ENCODE results near the gene CPNE1.

DNA sequence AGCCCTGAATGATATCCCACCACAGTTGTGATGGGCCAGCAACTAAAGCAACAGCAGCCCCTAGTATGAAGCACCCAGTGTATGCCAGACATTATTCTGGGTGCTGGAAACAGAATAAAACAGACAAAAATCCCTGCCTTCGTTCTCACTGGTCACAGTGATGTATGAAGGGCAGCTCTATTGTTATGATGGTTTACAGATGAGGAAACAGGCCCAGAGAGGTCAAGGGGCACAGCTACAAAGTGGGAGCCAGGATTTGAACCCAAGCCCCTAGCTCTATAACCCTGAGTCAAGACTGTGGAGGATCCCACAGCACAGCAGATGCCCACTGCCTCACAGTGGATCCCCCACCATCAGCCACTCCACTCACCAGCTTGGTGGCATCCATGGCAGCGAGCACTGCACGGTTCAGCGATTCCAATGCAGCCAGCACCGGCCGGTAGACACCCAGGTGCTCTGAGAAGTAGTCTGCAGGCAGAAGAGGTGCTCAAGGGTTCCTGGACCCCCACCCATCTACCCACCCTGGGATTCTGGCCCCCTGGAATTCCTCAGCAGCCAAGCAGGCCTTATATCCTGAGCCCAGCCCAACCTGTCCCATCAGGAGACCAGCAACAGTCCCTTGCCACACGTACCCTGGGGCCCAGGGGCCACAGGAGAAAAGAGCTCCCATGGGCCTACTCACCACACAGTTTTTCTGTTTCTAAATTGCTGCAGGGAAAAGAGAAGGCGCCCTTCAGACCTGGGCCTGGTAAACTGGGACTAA is 2.4 kb downstream of the ACTL10 start:
- PRO-cap: no peak

GRCh38 chr20:33690028-33690344 is 3.8 kb upstream of the E2F1 start:
- PRO-cap: no peak

- PRO-cap: no peak
These were observed 46.4 kb downstream of the CHMP4B start for GRCh38 chr20:33857591-33857958.

DNA sequence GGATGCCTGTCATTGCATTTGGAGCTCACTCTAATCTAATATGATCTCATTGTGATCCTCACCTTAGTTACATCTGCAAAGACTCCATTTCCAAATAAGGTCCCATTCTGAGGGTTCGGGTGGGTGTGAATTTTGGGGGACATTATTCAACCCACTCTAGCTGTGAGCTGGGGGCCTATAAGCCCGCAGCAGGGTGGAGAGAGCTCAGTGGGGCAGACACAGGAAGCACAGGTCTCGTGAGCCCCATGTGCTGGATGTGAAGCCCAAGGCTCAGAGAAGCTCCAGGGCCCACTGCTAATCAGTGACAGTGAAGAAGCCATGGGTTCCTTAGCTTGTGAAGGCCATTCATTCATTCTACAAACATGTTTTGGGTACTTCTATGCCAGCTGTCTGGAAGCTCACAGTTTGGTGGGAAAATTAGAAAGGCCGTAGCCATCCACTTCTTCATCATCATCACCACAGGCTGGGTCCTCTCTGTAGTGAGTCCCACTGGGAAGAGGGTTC is 47.5 kb downstream of the CHMP4B start:
- PRO-cap: no peak

DNA sequence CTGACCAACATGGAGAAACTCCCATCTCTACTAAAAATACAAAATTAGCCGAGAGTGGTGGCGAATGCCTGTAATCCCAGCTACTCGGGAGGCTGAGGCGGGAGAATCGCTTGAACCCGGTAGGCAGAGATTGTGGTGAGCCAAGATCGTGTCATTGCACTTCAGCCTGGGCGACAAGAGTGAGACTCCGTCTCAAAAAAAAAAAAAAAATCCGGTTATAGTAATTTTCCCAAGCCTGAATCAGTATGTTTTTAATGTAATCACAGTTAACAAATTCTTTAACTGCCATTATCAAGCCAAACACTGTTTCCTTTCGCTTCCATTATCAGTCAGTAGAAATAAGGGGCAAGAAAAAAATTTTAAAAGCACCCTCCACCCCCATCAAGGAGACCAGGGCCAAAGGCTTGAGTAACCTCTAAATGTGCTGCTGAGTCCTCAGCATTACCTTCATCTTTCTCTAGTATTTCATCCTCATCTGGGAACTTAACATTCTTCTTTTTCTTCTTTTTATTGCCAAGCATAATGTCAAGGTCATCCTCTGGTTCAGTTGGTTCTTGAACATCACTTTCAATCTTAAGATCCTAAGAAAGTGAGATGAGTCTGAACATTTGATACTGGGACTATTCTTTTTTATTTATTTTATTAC is 13.9 kb downstream of the EIF2S2 start:
- PRO-cap: no peak

DNA sequence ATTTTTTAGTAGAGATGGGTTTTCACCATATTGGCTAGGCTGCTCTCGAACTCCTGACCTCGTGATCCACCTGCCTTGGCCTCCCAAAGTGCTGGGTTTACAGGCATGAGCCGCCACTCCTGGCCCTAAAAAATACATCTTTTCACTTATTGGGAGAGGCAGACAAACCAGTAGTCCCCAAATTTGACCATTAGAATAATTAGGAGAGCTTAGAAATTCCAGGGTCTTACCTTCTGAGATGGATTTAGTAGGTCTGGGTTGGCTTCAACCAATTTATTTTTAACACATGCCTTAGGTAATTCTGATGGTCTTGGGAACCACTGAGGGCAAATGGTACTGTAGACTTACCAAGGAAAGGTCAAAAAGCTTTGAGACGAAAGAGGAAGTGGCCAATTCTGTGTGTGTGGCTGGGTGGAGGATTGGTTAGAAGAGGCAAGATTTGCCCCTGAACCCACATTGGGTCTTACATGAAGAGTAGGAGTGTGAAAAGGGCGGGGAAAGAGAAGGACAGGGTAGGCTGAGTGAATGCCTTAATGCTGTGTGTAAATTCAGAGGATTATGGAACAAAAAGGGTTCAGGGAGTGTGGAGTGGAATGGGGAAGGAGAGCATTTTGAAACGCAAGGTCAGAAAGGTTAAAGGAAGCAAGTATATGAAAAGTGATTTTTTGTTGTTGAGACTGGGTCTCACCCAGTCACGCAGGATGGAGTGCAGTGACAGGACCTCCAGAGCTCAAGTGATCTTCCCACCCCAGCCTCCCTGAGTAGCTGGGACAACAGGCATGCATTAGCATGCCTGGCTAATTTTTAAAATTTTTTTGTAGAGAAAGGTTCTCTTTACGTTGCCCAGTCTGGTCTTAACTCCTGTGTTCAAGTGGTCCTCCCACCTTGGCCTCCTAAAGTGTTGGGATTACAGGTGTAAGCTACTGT is 2.8 kb downstream of the ITCH start:
- PRO-cap: no peak

- PRO-cap: unidirectional peak, plus-strand start at chr20:34526270
These were observed 9.8 kb downstream of the DYNLRB1 start for GRCh38 chr20:34525750-34526598.

- PRO-cap: no peak
These were observed 9.1 kb upstream of the MAP1LC3A start for GRCh38 chr20:34549336-34549996.

DNA sequence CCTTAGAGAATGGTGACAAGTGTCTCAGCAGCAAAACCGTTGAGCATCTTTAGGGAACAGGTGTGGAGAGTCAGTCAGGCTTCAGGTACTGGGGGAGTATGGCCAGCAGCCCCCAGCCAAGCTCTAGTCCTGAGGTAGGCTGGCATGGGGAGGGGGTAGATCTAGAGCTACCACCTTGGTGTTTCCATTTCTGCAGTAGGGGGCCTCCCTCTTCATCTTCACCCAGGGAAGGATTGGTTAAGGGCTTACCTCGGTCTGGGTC is 2.6 kb downstream of the TP53INP2 start:
- PRO-cap: unidirectional peak, plus-strand start at position 137 of the sequence

- PRO-cap: no peak
These were observed 6.5 kb downstream of the TP53INP2 start for GRCh38 chr20:34710623-34711048.

- PRO-cap: no peak
These were observed 9.6 kb downstream of the TP53INP2 start for GRCh38 chr20:34713721-34714099.

DNA sequence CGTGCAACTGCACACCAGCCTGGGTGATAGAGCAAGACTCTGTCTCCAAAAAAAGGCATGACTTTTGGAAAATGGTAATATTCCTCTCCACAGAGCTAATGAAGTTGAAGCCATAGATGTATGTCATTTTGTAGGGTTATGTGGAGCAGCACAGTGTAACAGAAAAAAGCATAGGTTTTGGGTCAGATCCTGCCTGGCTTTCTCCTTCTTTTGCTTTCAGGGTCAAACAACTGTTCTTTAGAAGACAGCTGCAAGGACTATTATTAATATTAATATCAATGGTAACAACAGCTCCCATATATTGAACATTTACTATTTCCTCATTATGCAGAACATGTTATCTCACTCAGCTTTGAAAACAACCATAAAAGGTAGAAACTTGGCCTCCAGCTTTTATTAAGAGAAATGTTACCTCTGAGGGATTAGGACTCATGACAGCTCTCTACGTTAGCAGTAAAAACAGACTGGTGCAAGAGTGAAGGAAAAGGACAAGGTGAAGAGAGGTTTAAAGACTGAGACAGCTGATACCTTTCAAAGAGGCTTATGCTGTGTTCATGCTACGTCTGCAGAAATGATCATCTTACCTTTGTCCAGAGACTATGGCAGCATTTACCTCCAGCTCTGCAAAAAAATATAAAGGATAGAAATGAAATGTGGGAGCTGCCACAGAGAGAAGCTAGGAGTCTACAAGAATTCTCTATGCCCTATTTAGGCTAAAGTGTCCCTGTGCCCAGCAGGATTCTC is 28.0 kb downstream of the TP53INP2 start:
- PRO-cap: no peak

- PRO-cap: no peak
These were observed 9.3 kb downstream of the GGT7 start for GRCh38 chr20:34863273-34863792.

DNA sequence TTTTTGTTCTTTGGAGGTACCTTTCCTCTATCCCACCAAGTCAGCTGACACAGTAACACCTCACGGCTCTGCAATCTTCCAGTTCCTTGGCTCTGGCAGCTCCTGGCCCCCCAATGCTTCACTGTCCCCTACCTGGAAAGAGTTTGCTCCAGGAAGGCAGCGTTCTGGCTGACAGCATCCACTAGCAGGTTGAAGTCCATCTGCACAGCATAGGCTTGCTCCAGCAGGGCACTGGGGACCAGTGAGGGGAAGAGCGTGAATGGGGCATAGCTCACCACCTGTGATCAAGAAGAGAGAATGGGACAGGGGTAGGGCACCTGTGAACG is 9.8 kb downstream of the GSS start:
- PRO-cap: no peak

DNA sequence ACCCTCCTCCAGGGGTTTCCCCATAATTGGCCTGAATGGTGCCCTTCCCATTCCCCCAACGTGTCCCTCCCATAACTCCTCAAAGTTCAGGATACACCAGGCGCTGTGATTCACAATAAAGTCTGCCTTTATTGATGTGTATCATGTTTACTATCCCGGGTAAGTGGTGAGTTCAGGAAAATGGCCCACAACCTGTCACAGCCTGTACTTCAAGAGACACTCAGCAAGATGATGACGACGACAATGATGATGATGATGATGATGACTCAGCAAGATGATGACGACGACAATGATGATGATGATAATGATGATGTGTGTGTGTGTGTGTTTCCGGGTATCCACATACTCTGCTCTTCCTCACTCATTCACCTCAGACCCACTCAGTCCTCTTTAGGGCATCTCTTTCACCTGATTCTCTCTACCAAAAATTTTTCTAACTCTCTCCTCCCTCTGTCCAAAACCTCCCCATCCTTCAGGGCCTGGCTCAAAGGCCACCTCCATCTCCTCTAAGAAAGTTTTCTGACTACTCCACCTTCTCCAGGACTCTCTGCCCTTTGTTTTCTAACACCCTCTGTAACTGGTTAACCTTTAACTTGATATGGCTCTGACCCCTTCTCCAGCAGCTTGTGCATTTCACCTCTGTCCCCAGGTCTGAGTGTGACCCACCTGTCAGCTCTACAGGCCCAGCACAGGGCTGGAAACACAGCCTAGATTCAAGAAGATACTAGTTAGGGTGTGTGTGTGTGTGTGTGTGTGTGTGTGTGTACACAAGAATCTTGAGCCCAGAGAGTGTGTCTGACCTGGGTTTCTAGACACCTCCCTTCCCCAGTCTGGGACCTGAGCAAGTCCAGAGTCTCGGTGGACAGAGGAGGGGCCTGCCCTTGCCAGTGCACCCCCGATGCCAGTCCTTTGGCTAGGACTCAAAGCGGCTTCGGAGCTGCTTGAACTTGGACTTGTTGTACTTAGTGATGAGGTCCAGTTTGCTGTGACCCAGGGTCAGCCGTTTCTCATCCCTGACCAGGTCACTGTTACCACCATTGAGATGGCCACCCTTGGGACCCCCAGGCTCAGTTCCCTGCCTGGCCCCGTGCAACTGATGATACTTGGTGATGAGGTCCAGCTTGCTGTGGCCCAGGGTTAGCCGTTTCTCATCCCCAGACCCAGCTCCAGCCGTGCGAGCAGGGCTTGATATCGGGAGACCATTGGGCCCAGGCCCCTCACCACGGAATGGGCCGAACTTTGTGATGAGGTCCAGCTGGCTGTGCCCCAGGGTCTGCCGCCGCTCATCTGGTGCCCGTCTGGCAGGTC is 1.5 kb upstream of the EIF6 start:
- PRO-cap: no peak

- PRO-cap: bidirectional peak, plus-strand start at chr20:35617024, minus-strand start at chr20:35616944
These were observed 1.3 kb downstream of the SPAG4 start for GRCh38 chr20:35616831-35617342.

- PRO-cap: no peak
These were observed 1.0 kb downstream of the CPNE1 start for GRCh38 chr20:35663415-35664381.

DNA sequence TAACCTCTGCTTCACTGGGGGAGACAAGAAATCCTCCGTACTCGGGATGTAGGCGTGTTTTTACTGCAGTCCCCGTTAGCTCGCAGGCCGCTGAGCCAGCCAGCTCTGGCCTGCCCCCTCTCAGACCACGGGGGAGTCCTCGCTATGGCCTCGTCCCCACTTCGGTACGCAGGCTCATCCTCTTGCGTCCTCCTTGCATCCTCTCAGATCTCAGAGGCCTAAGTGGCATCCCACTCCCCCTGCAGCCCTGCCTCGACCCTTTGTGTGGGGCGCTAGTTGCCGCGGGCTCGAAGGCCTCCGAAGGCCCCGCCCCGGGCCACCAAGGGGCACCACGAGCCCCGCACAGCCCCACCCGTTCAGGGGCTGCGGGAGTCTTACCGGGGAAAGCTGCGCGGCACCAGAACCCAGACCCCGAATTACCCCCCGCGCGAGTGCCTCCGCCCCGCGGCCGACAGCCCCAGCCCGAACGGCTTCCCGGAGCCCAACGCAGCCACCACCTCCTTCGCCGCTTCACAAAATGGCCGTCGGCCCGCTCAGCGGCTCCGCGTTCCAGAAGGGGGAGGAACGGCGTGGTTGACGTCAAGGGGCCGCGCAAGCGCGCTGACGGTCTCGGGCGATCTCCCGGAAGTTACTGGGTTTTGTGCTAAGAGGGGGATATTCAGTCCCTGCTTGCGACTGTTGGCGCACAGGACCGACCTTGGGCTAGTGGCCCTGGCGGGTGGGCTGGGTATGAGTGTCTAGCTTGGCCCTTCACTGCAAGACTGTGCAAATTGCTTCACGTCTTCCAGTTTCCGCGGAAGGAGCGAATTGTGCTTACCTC is at the start of gene CPNE1:
Gene CPNE1, minus strand, starts transcription at position 519 of the 820 bp plus-strand sequence.
- PRO-cap: unidirectional peak, minus-strand start at position 262 of the sequence; bidirectional peak, plus-strand start at position 661 of the sequence, minus-strand start at position 514 of the sequence

GRCh38 chr20:35699711-35700297 is 599 bp downstream of the ROMO1 start:
- PRO-cap: no peak

- PRO-cap: no peak
These were observed 6.7 kb downstream of the ROMO1 start for GRCh38 chr20:35705681-35706468.

Data from anterior vena cava (tissue), 1 donor.